ENCODE measurements around the genes ZNF518A, DNTT and LCOR.

GRCh38 chr10:95350263-95350861 is 59.6 kb upstream of the PDLIM1 start:
- PRO-cap, result no peak

DNA sequence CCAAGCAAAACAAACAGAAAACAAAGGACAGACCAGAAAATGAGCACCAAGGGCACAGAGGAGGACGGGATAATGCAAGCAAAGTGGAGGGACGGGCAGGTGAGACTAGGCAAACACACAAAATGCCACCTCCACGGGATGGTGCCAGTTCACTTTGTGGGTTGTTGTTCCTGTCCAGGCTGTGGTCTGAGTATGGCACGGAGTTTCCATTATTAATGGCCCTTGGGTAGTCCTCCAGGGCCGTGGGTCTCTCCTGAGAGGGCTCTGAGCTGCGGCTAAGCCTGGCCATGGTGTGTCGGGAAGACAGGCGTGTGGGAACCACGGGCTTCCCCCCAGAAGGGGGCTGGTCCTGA is 64.7 kb upstream of the PDLIM1 start:
- PRO-cap, result no peak

- PRO-cap, result no peak
Observed at GRCh38 chr10:95388559-95388924, 97.7 kb upstream of the PDLIM1 start.

GRCh38 chr10:95414271-95415177 is 123.7 kb upstream of the PDLIM1 start:
- PRO-cap, result no peak

DNA sequence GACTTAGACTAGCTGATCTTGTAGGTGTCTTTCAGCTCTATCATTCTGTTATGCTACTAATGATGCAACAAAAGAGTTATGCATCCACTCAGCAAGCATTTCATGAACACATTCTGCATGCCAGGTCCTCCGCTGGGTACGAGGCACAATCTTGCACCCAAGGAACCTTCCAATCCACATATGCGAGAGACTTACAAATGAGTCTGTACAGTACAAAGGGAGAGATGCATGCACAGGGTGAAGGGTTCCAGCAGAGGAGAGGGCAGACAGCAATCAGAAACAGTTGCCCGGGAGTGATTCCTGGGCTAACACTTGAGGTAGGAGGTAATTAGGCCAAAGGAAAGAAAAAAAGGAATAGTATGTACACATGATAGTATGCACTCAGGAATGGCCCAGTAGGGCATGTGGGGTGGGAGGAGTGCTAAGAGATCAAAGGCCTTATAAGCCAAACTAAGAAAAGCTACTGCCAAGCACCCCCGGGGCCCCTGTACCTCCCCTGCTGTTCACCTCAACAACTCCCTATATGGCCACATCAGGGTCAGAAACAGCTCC is 80.5 kb downstream of the SORBS1 start:
- PRO-cap, result no peak

GRCh38 chr10:95499474-95500201 is 61.5 kb downstream of the SORBS1 start:
- PRO-cap, result no peak

- PRO-cap, result no peak
Observed at GRCh38 chr10:95500501-95501394, 60.4 kb downstream of the SORBS1 start.

- PRO-cap, result no peak
Observed at GRCh38 chr10:95508439-95509488, 52.4 kb downstream of the SORBS1 start.

DNA sequence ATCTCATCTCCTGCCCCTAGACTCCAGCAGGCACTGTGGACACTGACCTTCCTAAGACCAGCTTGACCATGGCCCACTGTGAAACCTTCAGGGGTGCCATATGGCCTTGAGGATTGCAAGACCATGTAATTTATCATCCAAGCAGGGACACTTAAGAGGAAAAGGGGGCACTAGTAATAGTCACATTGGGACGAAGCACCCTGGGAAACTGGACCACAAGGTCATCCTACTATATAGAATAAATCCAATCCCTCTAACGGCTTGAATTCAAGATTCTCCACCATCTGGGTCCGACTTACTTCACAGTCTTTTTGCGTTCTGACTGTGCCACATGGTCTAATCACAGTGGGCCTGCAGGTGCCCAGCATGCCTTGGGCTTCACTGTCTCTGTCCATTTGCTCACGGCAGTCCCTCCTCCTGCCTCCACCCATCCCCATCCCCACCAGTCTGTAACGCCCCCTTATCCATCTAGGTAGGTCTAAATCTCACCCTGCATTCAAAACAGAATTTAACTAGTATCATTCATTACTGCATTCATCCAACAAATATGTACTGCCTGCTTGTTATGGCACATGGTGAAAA is 24.4 kb downstream of the SORBS1 start:
- PRO-cap, result no peak

GRCh38 chr10:95558232-95559104 is 2.7 kb downstream of the SORBS1 start:
- PRO-cap, result no peak

DNA sequence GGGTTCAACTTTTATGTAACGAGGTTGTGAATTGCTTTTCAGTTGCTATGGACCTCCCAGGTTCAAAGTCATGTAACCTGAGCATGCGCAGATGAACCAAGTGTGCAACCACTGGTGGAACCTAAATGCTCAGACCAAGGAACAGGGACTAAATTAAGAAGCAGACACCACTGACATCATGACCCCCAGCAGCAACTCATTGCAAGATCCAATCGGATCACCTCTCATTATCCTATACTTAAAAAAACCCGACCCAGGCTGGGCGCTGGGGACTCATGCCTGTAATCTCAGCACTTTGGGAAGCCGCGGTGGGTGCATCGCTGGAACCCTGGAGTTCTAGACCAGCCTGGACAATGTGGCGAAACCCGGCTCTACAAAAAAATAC is 11.4 kb upstream of the ZNF518A start:
- PRO-cap, result no peak

DNA sequence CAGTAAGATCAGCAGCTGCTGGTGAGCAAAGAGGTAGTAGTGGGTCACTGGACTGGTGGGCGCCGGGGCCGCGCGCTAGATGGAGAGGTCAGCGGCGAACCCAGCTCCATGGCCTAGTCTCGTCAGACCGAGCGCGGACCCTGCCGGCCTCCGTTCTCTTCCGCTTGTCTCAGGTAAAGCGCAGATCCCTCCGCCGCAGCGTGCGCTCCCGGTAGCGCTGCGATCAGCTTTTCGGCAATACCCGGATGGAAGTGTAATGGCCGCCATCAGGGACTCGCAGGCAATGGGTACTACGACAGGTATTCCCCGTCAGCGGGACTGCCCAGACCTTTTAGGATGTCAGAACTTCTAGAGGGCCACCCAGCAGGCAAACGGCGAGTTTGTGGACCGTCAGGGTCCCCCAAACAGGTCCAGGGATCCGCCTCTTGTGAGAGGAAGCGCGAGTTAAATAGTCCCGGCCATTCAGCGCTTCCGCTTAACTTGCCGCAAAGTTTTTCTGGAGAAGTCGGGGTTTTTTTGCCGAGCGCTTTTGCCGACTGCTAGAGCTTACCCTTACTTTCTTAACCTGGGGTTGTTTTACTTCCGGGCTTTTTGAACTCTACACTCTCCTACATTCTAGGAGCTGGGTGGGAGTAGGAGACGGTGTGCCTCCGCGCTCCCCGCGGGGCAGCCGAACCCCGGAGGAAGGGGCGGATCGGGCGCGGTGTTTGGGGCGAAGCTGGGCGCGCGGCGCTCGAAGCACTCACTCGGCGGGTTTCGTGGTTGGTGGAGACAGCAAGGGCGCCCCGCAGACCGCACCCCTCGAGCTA is at the start of gene ZNF518A:
Gene ZNF518A, plus strand, starts transcription at position 478 of the 809 bp plus-strand sequence.
- PRO-cap, result bidirectional peak, plus-strand start at position 237 of the sequence, minus-strand start at position 142 of the sequence; bidirectional peak, plus-strand start at position 745 of the sequence, minus-strand start outside the sequence

DNA sequence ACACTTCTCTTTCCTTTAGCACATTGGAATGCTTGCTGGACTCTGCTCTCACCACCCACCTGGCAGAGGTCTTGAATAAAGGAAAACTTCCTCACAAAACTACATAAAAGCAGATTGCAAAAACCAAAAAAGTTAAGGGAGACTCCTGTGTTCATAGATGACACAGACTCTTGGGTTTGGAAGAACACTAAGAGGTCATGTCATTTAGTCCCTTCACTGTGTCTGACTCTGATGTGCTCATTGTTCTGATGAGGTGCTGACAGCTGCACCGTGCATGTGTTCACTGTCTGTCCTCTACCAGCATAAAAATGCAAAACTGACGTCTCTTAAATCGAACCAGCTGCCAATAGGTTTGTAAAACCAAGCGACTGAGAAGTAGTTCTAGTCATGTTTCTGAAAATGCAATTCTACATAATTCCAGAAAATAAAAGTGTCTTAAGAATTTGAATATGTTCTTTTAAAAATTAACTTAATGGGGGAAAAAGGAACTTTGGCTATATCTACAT is 11.3 kb downstream of the BLNK start:
- PRO-cap, result no peak

DNA sequence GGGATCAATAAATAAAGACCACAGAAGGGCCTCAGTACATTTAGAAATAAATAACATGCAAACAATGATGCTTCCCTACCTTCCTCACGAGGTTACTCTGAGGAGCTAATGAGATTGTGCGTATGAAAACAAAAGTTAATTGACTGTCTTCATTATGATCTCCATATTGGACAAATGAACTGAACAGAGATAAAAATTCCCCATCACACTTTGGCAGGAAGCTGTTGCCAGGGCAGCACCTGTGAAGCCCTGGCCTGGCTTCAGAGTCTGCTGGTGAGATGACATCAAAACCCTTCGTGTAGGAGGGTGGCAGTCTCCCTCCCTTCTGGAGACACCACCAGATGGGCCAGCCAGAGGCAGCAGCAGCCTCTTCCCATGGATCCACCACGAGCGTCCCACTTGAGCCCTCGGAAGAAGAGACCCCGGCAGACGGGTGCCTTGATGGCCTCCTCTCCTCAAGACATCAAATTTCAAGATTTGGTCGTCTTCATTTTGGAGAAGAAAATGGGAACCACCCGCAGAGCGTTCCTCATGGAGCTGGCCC is at the start of gene DNTT:
Gene DNTT, plus strand, starts transcription at position 312 of the 544 bp plus-strand sequence.
- PRO-cap, result no peak

GRCh38 chr10:96374980-96375750 is 16.4 kb upstream of the OPALIN start:
- PRO-cap, result no peak

- PRO-cap, result no peak
Observed at GRCh38 chr10:96559071-96559861, 27.5 kb downstream of the TM9SF3 start.

DNA sequence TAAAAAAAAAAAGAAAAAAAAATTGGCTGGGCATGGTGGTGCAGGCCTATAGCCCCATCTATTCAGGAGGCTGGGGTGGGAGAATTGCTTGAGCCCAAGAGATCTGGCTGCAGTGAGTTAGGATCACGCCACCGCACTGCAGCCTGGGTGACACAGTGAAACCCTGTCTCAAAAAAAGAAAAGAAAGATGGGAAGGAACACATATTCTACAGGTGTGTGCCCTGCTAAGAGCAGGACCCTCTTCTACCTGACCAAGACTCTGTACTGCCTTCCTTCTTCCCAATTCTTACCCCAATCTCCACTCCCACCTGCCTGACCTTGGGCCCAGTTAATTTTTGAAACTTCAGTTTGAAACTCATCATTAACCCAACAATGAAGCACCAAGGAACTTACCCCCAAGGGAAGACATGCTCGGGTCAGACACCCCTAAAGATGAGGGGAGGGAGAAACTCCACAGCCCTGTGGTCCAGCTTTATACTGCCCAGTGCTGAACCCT is 43.9 kb upstream of the TM9SF3 start:
- PRO-cap, result no peak

GRCh38 chr10:96747762-96748351 is 27.5 kb upstream of the PIK3AP1 start:
- PRO-cap, result no peak

- PRO-cap, result bidirectional peak, plus-strand start at chr10:96831882, minus-strand start at chr10:96831916; bidirectional peak, plus-strand start at chr10:96832054, minus-strand start at chr10:96832092; bidirectional peak, plus-strand start at chr10:96832298, minus-strand start at chr10:96832162
Observed at GRCh38 chr10:96831554-96832358, at the start of gene LCOR. Gene LCOR (plus strand): TSS chr10:96832298.

DNA sequence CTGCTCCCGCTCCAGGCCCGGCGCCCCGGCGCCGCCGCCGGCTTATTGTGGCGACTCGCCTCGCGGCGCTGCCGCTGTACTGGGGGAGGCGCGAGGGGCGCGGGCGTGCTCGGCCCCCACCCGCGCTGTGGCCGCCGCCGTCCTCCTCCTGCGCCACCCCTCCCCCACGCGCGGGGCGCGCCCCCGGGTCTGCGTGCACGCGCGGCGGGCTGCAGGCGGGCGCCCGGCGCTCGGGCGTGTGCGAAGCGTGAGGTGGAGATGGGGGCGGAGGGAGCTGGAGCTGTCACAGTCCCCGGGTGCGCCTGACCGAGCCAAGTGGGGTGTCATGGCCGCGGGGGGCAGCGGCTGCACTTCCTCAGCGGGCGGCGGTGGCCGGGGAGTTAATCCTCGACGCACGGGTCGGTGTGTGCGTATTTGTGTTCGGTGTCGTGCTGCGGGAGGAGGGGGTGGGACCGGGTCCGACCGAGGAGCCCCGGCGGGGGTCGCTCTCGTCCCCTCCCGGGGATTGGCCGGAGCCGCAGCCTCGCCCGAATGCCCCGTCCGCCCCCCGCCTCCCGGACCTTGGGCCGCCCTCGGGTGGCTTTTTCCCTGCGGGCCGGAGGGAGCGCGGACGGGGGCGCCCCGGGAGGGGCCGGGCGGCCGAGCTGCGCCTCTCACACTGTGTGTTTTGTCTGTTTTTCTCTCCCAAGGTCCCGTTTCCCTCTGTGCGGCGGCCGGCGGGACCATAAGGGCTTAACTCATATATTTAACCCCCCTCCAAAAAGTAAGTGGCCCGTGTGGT is 809 bp downstream of the LCOR start:
- PRO-cap, result bidirectional peak, plus-strand start at position 71 of the sequence, minus-strand start outside the sequence; bidirectional peak, plus-strand start at position 286 of the sequence, minus-strand start at position 161 of the sequence